Endometrial microvascular endothelial cells (primary cell): ENCODE measurements around a stretch of chr9.

- RAMPAGE, long total RNA = no peak
Observed at GRCh38 chr9:122957031-122957436, 16.2 kb downstream of the RABGAP1 start.

GRCh38 chr9:123097563-123097963, 64.1 kb downstream of the GPR21 start:
- RAMPAGE, long total RNA = no peak

- RAMPAGE, long total RNA = no peak
Observed at GRCh38 chr9:123111074-123112272, 78.0 kb downstream of the GPR21 start.

DNA sequence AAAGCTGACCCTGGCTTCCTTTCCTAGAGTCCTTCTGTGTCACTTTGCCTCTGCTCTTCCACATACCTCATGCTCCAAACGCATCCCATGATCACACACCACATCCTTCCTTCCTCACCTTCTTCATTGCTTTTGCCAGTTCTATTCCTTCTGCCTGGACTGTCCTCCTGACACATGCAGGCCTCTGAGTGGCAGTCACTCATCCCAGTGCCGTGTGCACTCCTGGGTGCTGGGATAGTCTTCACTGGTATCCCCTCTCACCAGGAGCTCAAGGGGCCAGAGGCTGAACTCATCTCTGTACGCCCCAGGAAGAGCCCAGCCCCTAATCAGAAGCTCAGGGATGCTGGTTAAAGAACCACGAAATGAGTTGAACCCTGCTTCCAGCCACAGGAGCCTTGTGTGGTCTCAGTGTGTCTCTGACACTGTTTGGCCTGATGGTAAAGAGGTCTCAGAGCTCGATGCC, 105.1 kb downstream of the CRB2 start:
- RAMPAGE, long total RNA = no peak

DNA sequence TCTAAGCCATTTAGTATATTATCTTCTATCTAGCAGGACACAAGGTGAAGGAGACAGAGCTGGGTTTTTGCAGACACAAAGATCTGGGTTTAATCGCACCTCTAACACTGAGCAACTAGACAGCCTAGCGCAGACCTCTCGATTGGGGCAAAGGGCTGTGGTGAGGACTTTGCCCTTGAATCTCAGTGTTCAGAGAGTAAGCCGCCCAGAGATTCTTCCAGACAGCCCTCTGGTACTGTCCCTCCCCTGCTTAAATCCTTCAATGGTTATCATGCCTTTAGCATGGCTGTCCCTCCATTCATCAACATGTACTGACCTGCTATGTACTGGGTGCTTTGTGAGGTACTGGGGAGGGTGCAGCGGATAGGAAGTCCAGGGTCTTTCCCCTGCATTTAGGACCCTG, 128.2 kb downstream of the CRB2 start:
- RAMPAGE, long total RNA = no peak

DNA sequence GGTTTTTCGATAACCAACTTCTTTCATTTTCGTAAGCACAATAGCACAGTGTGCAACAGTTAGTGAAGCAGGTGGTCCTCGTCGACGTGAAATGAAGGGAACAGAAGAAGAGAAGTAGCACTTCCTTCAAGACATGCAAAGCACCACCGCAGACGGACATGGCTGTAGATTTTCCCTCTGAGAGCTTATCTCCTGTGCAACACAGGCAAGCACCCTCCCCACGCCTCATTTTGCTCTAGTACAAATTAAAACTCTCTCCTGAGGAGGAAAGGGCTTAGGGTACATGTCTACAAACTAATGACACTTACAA, 252.2 kb downstream of the CRB2 start:
- RAMPAGE, long total RNA = no peak

DNA sequence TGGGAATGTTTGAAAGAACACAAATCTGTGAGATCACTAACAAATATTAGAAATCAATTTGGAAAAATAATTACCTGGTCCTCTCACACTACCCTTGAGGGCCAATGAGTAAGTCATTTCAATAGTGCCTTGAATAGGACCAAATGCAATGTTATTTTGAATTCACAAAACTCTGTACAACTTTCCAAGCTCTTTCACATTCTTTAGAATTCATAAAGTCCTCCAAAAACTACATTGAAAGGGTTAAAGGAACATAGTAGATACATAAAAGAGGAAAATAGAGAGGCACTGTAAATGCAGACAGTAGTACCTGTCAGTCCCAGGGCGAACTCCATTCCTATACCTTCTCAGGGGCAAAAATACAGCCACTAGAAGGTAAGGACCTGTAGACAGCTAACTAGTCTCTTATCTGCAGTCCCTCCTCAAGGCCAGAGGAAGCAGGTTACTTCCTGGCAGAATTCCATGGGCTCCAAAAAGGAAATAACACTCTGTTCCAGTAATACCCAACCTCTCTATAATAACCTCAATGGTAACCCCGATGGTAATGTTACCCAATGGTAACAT, 113.3 kb downstream of the DENND1A start:
- RAMPAGE, long total RNA = no peak

DNA sequence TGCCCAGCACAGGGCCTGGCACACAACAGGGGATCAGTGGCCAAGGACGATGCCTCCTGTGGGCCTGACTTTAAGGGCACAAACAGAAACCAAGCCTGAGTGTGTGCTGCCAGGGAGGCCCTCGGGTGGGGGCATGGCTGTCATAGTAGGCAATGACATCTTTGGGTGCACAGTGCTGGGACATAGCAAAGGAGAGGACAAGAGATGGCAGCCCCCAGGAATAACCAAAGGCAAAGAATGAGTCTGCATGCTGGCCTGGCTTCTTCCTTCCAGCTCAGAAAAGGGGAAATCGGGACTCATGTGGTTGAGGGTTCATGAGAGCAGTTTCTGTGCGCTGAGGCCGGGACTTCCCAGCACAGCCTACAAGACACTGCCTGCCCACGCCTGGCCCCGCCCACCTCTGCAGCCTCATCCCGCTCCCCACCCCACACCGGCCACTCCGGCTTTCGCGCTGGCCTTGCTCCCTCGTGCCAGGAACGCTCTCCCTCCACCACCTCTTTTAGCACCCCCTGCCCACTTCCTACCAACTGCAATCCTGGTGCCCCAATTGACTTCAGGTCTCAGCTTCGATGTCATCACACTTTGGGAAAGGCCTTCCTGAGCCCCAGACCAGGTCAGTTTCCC, 13.8 kb upstream of the LHX2 start:
- RAMPAGE, long total RNA = no peak

GRCh38 chr9:123998719-123999673, 12.6 kb upstream of the LHX2 start:
- RAMPAGE, long total RNA = no peak

GRCh38 chr9:124214036-124214366, 43.7 kb upstream of the NEK6 start:
- RAMPAGE, long total RNA = no peak

DNA sequence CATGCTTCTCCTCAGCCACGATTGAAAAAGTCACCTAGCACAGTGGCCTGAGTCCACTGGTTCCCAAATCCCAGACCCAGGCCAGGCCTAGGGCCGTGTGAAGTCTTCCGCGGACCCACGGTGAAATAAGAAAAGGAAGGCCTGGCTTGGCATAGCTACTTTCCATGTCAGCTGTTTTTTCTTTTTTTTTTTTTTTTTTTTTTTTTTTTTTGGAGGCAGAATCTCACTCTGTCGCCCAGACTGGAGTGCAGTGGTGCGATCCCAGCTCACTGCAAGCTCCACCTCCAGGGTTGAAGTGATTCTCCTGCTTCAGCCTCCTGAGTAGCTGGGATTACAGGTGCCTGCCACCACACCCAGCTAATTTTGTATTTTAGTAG, 23.5 kb downstream of the NEK6 start:
- RAMPAGE, long total RNA = no peak

DNA sequence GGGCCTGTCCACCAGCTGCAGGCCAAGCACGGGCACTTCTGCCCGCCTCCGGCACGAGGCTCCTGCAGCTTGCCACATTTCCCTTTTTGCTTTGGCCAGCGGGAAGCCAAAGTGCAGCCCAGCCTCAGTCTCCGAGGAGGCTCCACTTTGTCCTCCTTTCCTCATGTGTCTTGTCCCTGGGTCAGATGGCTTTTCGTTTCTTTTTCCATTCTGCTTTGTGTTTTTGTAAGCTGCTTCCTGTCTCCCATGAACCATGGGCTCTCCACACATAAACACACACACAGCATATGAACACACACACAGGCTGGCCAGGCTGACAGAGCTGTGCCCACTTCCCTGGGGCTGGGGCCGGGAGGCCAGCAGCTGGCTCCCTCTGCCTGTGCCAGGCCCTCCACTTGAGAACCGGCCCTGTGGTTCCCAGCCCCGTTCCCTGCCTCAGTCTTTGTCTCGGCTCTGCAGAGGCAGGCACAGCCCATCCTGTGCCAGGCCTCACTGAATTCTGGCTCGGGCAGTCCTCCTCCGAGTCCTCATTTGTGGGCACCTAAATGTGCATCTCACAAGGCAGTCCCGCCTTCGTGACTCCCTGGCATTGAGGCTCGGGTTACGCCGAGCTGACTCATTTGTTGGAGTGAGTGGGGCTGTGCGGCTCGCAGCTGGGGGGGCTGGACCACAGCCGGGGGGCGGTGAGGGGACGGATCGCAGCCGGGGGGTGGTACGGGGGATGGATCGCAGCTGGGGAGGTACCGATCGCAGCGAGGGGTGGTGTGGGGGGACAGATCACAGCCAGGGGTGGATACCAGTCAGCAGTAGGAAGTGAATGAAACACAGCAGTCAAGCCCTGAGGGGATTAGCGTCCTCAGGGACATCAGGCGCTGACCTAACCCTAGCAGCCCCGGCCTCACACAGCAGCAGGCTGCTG, 72.4 kb downstream of the PSMB7 start:
- RAMPAGE, long total RNA = no peak

- RAMPAGE, long total RNA = no peak
Observed at GRCh38 chr9:124511380-124511990, 4.3 kb upstream of the NR5A1 start.

- RAMPAGE, long total RNA = no peak
Observed at GRCh38 chr9:124720832-124721719, 50.0 kb downstream of the NR6A1 start.

GRCh38 chr9:124723212-124723724, 47.8 kb downstream of the NR6A1 start:
- RAMPAGE, long total RNA = no peak

- RAMPAGE, long total RNA = no peak
Observed at GRCh38 chr9:124725083-124725612, 46.0 kb downstream of the NR6A1 start.

GRCh38 chr9:124800463-124801019, 23.6 kb downstream of the OLFML2A start:
- RAMPAGE, long total RNA = no peak

DNA sequence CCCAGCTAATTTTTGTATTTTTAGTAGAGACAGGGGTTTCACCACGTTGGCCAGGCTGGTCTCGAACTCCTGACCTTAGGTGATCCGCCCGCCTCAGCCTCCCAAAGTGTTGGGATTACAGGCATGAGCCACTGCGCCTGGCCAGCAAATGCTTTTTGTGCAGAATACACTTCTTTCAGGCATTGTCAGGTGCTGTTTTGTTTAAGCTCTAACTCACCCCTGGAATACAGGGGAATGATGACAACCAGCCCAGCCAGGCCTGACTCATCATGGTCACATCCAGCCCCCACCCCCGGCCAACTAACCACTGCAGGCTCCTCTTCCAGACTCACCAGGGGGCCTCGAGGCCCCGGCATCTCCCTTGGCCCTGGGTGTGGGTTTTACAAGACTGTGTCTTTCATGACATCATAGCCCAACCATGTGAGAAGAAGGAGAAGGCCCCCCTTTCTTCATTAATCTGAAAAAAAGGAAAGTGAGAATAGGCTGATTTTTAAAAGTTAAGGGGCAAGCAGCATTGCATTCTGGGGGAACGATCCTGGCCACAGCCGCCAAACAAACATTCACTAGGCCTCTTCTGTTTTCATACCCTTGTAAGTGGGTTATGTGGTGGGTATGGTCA, 35.5 kb downstream of the OLFML2A start:
- RAMPAGE, long total RNA = no peak

GRCh38 chr9:124877318-124878051, 15.6 kb downstream of the ARPC5L start:
- RAMPAGE, long total RNA = no peak

GRCh38 chr9:124938629-124938887, 2.3 kb downstream of the GOLGA1 start:
- RAMPAGE, long total RNA = no peak